AG08470 (cell line): Measurements from ENCODE around the genes ZNF548, ZSCAN1, ZNF135, ZSCAN22 and A1BG.

DNA sequence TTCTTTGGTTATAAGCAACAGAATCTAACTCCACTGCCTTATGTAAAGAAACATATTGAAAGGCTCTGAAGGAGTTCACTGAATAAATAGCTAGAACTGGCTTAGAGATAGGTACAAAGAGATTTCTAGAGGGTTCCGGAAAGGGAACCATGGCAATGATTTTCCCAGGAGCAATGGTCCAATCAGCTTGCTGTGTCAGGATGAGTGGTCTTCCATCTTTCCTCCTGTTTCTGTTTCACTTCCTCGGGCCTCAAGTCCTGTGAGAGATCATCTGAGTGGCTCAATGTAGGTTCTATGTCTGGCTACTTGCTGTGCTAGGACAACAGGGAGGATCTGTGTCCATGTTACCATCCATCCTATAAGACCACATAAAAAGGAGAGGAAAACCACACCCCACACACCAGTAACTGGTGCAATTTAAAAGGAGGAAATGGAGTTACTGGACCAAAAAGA, 2.1 kb downstream of the AURKC start:
- RRBS, result no CpG with 5 or more reads among the region's 2 CpGs

DNA sequence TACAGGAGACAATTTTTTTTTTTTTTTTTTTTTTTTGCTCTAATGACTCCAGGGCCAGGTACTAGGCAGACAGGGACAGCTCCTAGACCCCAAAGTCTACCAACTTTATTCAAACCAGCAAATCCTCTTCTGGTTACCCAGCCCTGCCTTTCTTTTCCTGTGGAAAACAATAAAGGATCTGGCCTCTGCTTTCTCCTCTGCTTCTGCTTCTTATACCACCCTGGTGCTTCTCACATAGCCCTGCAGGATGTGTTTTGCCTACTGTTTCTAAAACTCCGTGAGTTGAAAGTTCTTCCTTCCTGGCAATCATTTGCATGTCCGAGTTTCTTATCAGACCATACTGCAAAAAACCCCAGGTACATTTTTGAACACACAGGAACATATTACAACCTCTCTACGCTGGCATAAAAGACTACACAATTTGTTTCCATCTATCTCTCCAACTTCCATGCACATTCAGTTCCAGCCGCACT, 10.5 kb upstream of the ZNF460 start:
- RRBS, result no CpG with 5 or more reads among the region's 4 CpGs

- RRBS, result no CpG with 5 or more reads among the region's 41 CpGs
These were observed at the start of gene ZNF548 for GRCh38 chr19:57389566-57390194. Gene ZNF548, plus strand, starts transcription at chr19:57389854.

DNA sequence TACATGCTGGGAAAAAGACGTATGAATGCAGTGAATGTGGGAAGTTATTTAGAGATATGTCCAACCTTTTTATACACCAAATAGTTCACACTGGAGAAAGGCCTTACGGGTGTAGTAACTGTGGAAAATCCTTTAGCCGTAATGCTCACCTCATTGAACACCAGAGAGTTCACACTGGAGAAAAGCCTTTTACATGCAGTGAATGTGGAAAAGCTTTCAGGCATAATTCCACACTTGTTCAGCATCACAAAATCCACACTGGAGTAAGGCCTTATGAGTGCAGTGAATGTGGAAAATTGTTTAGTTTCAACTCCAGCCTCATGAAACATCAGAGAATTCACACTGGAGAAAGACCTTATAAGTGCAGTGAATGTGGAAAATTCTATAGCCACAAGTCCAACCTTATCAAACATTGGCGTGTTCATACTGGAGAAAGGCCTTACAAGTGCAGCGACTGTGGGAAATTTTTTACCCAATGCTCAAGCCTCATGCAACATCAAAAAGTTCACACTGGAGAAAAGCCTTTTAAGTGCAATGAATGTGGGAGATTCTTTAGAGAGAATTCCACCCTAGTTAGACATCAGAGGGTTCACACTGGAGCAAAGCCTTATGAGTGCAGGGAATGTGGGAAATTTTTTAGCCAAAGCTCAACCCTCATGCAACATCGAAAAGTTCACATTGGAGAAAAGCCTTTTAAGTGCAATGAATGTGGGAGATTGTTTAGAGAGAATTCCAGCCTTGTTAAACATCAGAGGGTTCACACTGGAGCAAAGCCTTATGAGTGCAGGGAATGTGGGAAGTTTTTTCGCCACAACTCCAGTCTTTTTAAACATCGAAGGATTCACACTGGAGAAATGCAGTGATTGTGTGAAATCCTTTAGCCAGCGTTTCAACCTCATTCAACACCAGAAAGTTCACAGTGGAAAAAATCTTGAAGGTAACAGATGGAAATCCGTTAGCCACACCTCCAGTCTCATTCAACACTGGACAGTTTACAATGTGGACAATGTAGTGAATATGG, 6.0 kb downstream of the ZNF419 start:
- RRBS, result no CpG with 5 or more reads among the region's 10 CpGs

DNA sequence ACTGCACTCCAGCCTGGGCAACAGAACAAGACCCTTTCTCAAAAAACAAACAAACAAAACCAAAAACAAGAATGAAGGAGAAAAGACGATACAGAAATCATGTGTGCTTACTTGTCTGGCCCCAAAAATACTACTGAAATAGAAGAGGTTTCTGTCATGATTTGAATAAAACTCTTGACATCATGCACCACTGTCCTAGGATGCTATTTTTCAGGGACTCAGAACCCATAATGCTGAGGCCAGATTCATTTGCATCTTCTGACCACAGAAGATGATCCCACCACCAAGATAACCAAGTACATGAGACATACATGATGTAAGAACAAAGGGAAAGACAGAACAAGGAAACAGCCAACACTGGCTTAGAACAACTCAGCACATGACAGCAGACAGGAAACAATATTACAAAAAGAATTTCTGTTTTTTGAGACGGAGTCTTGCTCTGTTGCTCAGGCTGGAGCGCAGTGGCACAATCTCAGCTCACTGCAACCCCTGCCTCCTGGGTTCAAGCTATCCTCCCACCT, 2.5 kb downstream of the ZNF552 start:
- RRBS, result no CpG with 5 or more reads among the region's 3 CpGs

DNA sequence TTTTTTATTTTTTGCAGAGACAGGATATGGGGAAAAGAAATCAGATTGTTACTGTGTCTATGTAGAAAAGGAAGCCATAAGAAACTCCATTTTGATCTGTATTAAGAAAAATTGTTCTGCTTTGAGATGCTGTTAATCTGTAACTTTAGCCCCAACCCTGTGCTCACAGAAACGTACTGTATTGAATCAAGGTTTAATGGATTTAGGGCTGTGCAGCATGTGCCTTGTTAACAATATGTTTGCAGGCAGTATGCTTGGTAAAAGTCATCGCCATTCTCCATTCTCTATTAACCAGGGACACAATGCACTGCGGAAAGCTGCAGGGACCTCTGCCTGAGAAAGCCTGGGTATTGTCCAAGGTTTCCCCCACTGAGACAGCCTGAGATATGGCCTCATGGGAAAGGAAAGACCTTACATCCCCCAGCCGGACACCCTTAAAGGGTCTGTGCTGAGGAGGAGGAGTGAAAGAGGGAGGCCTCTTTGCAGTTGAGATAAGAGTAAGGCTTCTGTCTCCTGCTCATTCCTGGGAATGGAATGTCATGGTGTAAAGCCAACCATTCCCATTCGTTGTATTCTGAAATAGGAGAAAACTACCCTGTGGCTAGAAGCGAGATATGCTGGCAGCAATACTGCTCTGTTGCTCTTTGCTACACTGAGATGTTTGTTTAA, 1.0 kb upstream of the ZNF587B start:
- RRBS, result no CpG with 5 or more reads among the region's 6 CpGs

GRCh38 chr19:58004456-58004933, 1.9 kb upstream of the ZNF606 start:
- RRBS, result no CpG with 5 or more reads among the region's 3 CpGs

GRCh38 chr19:58007163-58007795, 4.7 kb upstream of the ZNF606 start:
- RRBS, result no CpG with 5 or more reads among the region's 5 CpGs

DNA sequence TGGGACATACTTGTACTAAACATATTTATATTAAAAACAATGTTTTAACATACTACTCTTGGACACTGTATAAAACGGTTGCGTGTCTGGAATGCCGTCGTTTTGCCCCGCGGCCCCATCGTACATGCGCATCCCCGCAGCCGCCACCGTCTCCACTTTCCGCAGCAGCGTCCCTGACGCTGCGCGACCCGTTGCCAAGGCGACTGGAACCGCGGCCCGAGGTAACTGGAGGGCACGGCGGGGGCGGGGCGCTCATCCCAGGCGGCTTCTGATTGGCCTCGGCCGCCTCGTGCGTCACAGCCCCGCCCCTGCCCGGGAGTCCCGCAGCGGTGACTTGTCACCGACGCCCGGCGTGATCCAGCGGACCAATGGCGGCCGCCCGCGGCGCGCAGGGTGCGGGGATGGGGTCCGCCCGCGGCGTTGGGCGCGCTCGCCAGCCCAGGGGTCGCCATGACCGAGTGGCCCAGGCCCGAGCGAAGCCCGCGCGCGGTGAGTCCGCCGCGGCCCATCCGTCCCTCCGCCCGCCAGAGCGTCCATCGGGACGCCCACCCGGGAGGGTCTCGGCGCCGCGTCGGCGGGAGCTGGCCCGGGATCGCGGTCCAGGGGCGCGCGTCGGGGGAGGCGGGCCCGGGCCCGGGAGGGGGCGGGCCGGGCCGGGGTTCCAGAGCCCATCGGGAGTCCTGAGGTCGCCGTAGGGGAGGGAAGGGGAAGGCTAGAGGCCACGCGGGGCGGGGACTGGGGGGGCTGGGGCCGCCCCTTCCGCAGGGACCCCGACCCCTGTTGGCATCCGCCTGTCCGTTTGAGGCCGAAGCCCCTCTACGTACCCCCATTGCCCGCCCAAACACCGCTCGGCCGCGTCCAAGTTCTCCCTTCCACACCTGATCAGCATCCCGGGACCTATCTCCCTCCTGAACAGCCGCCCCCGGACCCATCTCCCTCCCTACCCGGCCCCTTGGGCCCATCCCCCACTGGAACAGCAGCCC, at the start of gene ZSCAN1:
Gene ZSCAN1 (plus strand): TSS at position 353 of the 983 bp plus-strand sequence.
- RRBS, result 4% methylated on average over 16 of the region's 112 CpGs

DNA sequence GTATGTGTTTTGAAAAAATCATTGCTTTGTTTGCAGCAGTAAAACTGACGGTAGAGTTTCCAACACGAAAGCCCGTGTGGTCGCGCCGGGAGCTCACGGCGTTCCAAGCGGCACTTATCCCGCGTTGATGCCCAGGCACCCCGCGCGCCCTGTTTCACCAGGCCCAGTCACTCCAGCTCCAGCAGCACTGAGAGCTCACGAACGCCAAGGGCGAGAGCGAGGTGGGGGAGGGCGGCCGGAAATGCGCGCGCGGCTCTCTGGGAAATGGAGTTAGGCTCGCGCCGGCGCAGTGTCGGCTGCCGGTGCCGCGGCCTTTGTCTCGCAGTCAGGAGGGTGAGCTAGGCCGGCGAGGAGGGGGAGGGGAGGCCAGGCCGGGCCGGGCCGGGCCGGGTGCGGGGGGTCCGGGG, at the start of gene ZNF135:
Gene ZNF135 (plus strand): TSS at position 305 of the 407 bp plus-strand sequence.
- RRBS, result 3% methylated on average over 14 of the region's 41 CpGs

DNA sequence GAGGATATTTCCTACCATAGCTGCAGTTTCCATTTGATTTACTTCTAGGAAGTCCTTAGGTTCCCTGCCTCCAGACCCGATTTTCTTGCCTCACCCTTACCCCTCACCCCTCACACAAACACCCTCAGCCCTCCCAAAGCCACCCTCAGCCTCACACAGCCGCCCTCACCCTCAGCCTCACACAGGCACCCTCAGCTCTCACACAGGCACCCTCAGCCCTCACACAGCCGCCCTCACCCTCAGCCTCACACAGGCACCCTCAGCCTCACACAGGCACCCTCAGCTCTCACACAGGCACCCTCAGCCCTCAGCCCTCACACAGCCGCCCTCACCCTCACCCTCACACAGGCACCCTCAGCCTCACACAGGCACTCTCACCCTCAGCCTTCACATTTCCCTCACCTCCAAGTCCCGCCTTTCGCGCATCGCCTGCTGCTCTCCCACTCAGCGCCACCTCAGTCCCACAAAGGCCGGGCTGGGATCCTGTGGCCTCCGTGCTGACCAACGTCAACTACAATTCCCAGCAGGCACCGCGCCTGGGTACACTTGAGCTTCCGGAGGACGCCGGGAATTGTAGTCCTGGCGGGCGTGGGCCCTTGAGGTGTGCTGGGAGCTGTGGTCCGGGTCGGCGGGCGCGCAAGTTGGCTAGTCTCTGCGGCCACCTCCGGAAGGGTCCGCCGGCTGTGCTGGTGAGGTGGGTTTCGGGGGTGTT, at the start of gene ZSCAN22:
Gene ZSCAN22 (plus strand): TSS at position 574 of the 712 bp plus-strand sequence.
- RRBS, result 2% methylated on average over 16 of the region's 29 CpGs

DNA sequence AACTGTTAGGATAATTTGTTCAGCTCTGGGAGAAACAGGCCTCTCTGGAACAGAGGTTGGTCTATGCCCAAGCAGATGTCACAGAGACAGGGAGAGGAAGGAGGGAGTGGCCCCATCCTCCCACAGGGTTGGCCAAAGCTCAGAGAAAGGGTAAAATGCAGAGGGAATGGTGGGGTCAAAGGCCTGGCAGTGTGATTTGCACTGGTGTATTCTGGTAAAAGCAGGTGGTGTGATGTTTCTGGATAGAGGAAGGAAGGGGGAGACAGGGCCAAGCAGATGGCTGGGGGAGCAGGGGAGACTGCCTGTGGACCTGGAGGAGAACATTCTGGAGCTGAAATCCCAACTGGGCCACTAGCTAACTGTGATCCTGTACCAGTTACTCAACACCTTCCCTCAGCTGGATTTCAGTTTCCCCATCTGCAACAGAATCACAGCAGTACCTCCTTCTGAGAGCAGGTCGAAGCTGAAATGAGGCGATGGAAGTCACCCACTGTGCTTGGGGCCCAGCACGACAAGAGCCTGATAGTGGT, 9.5 kb downstream of the ZSCAN22 start:
- RRBS, result no CpG with 5 or more reads among the region's 3 CpGs

GRCh38 chr19:58336805-58337351, 10.1 kb downstream of the ZSCAN22 start:
- RRBS, result no CpG with 5 or more reads among the region's 5 CpGs

GRCh38 chr19:58352924-58354167, at the start of gene A1BG:
Gene A1BG, minus strand, starts transcription at chr19:58353492.
- RRBS, result 77% methylated on average over 5 of the region's 33 CpGs

GRCh38 chr19:58361621-58362333, 774 bp downstream of the ZNF497 start:
- RRBS, result 4% methylated on average over 4 of the region's 39 CpGs

- RRBS, result no CpG with 5 or more reads among the region's 14 CpGs
These were observed 1.3 kb upstream of the RPS5 start for GRCh38 chr19:58385653-58386244.

DNA sequence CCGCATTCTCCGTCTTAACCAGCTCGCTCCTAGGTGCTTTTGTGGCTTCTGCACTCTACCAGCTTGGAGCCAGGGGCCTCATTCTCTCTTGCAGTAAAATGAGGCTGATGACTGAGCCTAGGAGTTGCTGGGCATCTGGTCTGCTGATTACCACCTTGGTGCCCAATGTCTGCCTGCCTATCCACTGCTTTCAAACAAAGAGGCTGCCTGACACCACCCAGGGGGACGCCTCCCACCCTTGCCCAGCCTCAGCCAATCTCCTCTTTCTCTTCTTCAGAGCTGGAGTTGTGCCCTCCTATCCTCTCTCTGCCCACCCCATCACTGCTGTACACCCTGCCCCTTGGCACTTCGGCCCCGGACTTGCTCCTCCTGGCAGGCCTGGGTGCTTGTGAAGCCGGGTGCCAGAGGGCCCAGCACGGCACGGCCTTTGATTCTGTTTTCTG, 4.8 kb downstream of the RNF225 start:
- RRBS, result no CpG with 5 or more reads among the region's 9 CpGs